ENCODE results near the genes CCK, NKTR, KLHL40 and CCDC13.

DNA sequence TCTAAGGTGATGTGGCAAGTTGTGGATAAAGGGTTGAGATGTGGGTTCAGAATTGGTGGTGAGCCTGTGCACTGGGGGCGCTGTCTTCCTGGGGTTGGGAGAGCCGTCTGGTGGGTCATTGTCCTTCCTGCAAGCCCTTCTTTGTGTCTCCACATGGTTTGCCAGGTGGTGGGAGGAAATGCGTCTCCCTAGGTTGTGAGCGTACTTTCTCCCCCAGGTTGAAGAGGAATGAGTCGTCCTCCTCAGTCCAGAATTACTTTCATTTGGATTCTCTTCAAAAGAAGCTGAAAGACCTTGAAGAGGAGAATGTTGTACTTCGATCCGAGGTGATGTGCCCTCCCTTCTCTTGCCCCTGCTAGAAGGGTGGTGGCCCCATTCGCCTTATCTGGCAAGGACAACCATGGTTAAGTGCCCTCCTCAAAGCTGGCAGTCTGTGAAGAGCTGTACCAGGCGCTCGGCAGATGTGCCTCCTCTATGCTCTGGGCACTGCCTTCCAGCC lies 77.1 kb downstream of the CCK start:
- RRBS = no CpG with 5 or more reads among the region's 10 CpGs
CAGE:
- cytosol, long polyA plus RNA = no peak
- long polyA plus RNA = no peak
- nucleus, long polyA plus RNA = no peak

DNA sequence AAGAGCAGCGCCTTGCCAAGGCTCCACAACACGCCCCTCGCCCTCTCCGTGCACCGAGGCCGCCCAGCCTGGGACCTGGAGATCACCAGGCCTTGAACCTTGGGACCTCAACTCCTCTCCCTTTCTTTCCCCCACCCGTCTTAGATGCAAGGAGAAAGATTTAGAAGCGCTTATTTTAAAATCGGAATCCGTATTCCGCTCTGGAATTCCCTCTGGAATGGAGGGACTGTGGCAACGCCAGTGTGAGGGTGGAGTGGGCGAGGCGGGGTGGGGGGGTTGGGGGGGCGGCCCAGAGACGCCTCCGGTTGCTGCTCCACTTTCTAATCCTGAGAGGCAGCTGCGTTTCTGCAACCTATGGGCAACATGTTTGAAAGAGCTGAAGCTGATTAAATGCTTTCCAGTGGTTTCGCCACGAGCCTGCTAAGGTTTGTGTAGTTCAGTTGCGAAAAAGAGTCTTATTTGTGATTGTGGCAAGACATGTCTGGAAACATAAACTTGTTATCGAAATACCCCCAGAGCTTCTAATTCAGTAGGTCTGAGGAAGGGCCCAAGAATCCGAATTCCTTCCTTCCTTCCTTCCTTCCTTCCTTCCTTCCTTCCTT lies at the start of gene CCK:
Gene CCK (minus strand): TSS at position 219 of the 602 bp plus-strand sequence.
- RRBS = no CpG with 5 or more reads among the region's 23 CpGs
CAGE:
- cytosol, long polyA plus RNA = no peak
- long polyA plus RNA = no peak
- nucleus, long polyA plus RNA = no peak

- RRBS = no CpG with 5 or more reads among the region's 2 CpGs
CAGE:
- cytosol, long polyA plus RNA = no peak
- long polyA plus RNA = no peak
- nucleus, long polyA plus RNA = no peak
Measured at GRCh38 chr3:42511232-42511633, 8.8 kb downstream of the VIPR1 start.

DNA sequence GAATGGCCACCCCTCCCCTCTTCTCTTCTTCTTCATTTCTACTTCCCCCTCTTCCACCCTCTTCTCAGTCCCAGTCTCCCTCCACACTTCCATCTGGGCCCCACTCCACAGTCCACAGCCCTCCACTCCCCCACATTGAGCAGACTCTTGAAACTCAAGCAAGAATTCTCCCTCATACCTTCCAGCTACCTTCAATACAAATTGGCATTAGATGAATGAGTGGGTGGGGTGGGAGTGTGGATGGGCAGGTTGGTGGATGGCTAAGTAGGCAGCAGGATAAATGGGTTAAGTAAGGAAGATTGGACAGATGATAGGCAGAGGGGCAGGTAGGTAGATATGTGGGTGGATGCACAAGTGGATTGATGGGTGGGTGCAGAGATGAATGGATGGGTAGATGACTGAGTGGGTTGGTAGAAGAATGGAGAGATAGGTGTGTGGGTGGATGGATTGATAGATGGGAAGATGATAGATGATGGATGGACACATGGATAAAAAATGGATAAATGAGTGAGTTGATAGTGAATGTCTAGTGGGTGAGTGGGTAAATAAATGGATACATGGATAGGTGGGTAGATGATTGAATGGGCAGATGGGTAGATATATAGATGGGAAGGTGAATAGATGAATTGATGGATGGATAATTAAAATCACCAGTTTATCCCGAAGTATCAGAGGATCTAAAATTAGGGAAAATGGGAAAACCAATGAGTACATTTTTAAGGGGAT lies 27.6 kb downstream of the VIPR1 start:
- RRBS = no CpG with 5 or more reads among the region's 1 CpG
CAGE:
- cytosol, long polyA plus RNA = no peak
- long polyA plus RNA = no peak
- nucleus, long polyA plus RNA = no peak

DNA sequence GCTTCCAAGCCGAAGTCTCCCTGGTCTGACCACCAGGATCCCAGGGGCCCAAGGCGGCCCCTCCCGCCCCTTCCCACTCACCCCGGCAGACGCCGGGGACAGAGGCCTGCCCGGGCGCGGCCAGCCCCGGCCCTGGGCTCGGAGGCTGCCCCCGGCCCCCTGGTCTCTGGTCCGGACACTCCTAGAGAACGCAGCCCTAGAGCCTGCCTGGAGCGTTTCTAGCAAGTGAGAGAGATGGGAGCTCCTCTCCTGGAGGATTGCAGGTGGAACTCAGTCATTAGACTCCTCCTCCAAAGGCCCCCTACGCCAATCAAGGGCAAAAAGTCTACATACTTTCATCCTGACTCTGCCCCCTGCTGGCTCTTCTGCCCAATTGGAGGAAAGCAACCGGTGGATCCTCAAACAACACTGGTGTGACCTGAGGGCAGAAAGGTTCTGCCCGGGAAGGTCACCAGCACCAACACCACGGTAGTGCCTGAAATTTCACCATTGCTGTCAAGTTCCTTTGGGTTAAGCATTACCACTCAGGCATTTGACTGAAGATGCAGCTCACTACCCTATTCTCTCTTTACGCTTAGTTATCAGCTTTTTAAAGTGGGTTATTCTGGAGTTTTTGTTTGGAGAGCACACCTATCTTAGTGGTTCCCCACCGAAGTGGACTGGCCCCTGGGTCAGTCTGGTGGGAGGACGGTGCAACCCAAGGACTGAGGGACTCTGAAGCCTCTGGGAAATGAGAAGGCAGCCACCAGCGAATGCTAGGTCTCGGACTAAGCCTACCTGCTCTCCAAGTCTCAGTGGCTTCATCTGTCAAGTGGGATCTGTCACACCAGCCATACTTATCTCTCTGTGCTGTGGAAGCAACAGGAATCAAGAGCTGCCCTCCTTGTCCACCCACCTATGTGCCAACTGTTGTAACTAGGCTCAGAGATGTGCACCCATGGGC lies 34.1 kb downstream of the VIPR1 start:
- RRBS = 17% methylated on average over 1 of the region's 24 CpGs
CAGE:
- cytosol, long polyA plus RNA = no peak
- long polyA plus RNA = no peak
- nucleus, long polyA plus RNA = no peak

DNA sequence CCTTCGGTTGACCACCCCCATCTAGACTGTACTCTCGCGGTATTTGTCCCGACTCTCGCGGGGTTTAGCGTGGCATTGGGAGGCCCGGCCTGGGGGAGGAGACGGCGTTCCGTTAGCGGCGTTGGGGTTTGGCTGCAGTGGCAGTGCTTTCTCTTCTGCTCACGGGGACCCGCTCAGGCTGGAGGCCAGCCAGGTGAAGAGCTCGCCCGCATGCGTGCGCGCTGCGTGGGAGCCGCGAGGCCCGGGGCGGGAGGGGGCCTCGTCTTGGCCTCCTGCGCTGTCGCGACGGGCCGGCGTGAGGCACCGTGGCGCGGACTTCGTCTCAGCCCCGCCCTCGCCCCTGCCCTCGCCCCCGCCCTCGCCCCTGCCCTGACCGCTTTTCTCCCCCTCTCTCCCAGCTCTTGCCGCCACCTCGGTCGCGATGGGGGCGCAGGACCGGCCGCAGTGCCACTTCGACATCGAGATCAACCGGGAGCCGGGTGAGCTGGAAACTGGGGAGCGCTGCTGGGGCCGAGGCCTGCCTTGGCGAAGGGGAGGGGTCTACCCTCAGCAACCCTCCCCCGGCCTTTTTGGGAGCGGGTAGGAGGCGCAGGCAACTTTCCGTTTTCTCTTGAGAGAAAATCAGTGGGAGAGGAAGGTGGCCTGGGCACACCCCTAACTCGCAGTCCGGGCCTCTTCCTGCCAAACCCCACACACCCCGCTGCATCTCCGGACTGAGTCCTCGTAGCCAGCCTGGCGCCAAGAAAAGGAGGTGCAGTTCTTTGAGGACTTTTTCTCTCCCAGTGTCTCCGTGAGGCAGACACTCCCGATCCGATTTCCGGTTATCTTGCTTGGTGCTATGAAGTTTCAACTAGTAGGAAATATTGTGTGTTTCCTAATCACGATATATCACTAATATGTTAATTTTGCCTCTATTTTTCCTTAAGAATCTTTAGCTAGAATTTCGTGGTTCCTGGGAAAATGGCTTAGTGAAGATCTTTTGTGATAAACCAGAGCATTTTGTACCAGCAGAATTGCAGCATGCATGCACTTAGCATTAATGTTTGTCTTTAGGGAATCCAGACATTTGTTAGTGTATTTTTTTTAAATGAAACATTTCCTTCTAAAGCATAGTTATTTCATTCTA lies at the start of gene NKTR:
Gene NKTR (plus strand): TSS at position 101 of the 1,126 bp plus-strand sequence.
- RRBS = 2% methylated on average over 18 of the region's 72 CpGs
CAGE:
- cytosol, long polyA plus RNA = start-site peak on the plus strand centred at position 96 of the sequence, 13 bp wide, 167 reads
- long polyA plus RNA = start-site peak on the plus strand centred at position 102 of the sequence, 33 bp wide, 268 and 311 reads in 2 replicates; start-site peak on the plus strand centred at position 356 of the sequence, 127 bp wide, 14 and 17 reads in 2 replicates
- nucleus, long polyA plus RNA = start-site peak on the plus strand centred at position 95 of the sequence, 47 bp wide, 1,967 reads

- RRBS = 1% methylated on average over 12 of the region's 39 CpGs
CAGE:
- cytosol, long polyA plus RNA = no peak
- long polyA plus RNA = no peak
- nucleus, long polyA plus RNA = start-site peak on the plus strand at chr3:42655023-42655083, 5 reads
Measured at GRCh38 chr3:42654708-42655576, 1.4 kb downstream of the ZBTB47 start.

DNA sequence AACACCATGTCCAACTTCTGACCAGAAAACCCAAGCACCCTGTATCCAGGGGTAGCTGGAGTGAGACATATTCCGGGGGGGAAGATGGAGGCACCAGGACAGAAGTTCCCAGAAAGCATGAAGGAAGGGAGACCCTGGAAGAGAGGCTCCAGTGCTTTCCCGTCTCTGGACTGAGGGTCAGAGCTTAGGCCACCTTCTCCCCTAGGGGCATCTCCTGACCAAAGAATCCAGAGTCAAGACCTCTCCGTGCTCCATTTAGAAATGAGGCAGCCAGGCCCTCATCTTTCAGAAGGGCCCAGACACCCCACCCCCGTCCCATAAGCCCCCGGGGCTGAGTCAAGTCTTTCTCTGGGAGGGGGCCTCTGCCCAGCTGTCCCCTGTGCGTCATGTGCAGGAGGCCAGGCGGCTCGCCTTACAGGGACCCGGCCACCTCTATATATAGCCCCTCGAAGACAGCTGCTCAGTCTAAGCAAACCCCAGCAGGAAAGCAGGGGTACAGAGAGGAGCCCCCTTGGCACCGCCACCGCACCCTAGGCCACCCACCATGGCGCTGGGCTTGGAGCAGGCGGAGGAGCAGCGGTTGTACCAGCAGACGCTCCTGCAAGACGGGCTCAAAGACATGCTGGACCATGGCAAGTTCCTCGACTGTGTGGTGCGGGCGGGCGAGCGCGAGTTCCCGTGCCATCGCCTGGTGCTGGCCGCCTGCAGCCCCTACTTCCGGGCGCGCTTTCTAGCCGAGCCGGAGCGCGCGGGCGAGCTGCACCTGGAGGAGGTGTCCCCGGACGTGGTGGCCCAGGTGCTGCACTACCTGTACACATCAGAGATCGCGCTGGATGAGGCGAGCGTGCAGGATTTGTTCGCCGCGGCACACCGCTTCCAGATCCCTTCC lies at the start of gene KLHL40:
Gene KLHL40 (plus strand): TSS at position 463 of the 889 bp plus-strand sequence.
- RRBS = 91% methylated on average over 10 of the region's 45 CpGs
CAGE:
- cytosol, long polyA plus RNA = no peak
- long polyA plus RNA = no peak
- nucleus, long polyA plus RNA = no peak

- RRBS = no CpG with 5 or more reads among the region's 10 CpGs
CAGE:
- cytosol, long polyA plus RNA = no peak
- long polyA plus RNA = no peak
- nucleus, long polyA plus RNA = no peak
Measured at GRCh38 chr3:42701399-42701829, 1.2 kb downstream of the HHATL start.

DNA sequence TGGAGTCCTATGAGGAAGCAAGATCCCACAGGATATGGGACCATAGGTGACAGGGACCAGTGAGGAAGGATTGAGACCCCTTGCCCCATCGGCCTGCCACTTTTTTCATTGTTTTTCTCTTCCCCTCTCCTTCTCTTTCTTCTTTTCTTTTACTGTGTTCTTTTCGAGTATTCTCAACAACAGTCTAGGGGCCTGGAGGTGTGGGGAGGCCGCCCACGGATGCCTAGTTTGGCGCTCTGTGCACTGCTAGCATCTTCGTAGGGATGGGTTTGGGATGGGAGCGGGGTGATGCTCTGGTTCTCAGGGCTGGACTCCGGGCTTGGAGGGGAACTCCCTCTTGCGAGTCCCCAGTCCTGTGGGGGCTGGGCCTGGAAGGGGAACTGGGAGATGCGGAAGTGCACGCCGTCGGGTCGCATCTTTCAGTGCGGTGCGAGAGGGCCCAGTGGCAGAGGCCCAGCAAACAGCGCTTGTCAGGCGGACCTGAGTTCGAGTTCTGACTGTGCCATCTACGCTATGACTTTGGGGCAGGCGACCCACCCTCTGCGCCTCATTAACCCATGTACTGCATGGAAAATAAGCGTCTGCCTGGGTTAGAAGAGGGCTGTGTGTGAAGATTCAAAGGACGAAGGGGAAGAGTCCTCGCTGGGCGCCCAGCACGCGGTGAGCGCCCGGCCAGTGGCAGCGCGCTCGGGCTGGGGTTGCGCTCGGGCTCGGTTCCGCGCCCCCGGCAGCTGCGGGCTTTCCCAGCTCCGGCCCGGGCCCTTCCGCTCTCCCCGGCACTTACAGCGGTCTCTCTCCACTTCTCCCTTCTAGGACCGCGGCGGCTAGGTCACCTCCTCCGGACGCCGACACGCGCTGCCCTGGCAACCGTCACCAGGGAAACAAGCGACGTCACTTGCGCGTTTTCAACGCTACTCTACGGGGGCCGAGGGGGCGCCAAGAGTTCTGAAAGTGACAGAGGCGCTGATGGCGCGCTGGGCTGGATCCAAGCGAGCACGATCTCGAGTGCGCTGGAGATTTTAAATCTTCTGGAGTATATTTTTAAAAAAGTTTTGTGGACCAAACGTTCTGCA lies at the start of gene CCDC13:
Gene CCDC13 (minus strand): TSS at position 862 of the 1,073 bp plus-strand sequence.
- RRBS = 1% methylated on average over 16 of the region's 70 CpGs
CAGE:
- cytosol, long polyA plus RNA = no peak
- long polyA plus RNA = no peak
- nucleus, long polyA plus RNA = no peak

DNA sequence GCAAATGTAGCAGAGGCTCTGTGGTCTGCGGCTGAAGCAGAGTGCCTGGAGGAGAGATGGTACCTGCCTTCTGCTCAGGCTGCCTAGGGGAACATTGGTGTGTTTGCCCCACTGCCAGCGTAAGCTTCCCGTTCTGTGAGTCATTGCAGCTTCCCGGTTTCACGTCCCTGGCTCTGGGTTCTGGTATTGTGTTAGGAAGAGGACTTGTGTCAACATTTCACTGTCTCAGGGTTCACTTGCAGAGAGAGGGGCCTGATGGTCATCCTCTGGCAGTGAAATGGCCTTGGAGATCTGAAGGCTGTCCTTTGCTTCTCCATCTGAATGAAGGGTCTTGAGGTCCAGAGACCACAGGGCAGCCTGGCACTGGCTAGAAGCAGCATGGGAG lies 1.9 kb downstream of the GASK1A start:
- RRBS = no CpG with 5 or more reads among the region's 5 CpGs
CAGE:
- cytosol, long polyA plus RNA = no peak
- long polyA plus RNA = no peak
- nucleus, long polyA plus RNA = no peak

GRCh38 chr3:43074654-43074863 lies 31.3 kb downstream of the POMGNT2 start:
- RRBS = no CpG with 5 or more reads among the region's 3 CpGs
CAGE:
- cytosol, long polyA plus RNA = no peak
- long polyA plus RNA = no peak
- nucleus, long polyA plus RNA = no peak

DNA sequence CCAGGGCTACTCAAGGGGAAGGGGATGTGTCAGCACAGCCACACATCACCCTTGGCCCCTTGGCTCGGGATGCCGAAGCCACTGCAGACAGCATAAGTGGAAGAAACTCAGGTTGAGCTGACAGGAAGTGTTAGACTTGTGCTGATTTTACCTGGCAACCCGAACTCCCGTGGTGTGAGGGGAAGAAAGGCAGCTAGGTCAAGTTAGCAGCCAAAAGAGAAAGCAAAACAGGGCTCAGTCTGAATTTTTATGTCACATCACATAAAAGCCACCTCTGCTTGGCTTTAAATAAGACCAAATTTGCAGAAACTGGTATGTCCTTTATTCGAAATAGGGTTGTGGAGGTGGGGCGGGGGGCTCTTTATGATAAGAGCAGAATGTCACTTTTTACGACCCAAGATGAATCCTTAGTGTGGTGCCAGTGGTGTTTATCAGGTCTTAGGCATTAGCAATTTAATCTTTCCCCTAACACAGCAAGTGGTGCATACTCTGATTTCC lies 57.0 kb upstream of the POMGNT2 start:
- RRBS = no CpG with 5 or more reads among the region's 7 CpGs
CAGE:
- cytosol, long polyA plus RNA = no peak
- long polyA plus RNA = no peak
- nucleus, long polyA plus RNA = no peak

DNA sequence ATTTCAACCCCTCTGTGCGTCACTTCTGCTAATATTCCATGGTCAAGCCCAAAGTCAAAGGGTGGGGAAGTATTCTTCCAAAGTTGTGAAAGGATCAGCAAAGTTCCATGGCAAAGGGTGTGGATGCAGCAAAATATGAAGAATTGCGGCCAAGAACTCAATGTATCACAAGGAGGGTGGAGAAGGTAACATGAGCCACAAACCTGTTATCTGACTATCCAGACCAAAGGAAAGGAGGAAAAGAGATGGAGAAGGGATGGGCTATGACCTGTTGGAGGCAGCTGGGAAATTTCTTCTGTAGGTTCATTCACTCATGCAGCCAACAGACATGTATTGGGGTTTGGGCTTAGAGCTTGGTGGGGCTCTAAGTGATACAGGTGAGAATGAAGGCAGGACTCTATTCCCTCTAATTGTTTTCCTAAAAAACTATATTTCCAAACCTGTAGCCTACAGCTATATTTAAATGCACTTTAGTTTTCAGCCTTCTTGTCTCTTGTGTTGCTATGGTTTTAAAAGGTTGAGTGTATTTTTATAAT lies 71.0 kb upstream of the SNRK start:
- RRBS = no CpG with 5 or more reads among the region's 2 CpGs
CAGE:
- cytosol, long polyA plus RNA = no peak
- long polyA plus RNA = no peak
- nucleus, long polyA plus RNA = no peak

DNA sequence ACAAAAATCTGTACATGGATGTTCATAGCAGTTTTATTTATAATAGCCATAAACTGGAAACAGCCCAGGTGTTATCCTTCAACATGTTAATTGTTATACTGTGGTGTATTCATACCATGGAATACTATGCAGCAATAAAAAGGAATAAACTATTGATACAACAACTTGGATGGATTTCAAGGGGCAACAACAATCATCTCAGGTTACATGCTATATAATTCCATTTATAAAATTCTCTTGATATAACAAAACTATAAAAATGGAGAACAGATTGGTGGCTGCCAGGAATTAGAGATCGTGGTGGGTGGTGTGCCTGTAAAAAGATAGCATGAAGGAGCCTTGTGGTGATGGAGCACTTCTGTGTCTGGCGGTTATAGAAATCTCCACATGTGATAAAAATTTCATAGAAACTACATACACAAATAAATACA lies 26.9 kb downstream of the SNRK start:
- RRBS = no CpG with 5 or more reads among the region's 2 CpGs
CAGE:
- cytosol, long polyA plus RNA = no peak
- long polyA plus RNA = no peak
- nucleus, long polyA plus RNA = no peak

DNA sequence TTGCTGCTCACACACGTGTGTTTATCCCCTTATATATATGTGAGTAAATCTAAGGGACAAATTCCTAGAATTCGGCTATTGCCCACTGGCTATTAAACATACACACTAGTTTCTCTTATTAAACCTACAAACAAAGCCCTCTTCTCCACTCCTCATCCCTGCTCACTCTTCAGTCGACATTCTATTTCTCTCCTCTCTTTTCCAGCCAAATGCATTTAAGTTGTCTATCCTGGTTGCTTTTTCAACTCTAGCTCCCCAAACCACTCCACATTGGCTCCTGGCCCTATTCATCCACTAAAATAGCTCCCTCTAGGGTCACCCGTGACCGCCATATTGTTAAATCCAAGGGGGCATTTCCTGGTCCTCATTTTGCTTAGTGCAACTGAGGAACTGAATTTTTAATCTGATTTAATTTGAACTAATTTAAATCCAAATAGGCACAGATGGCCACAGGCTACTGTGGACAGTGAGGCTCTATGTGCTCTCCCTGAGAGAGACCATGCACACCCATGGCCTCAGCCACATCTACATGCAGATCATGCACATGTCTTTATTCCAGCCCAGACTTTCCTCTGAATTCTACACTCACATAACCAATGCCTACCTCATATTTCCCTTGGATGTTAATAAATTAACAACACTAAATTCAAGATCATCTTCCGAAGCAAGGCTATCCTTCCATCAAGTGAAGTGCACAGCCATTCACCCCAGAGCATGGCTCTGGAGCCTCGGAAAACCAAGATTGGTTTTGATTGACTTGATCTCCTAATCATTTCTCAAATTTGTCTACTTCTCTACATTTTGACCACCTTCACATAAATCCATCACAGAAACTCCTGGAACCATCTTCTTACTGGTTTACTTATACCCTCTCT lies 106.5 kb downstream of the SNRK start:
- RRBS = no CpG with 5 or more reads among the region's 7 CpGs
CAGE:
- cytosol, long polyA plus RNA = no peak
- long polyA plus RNA = no peak
- nucleus, long polyA plus RNA = no peak

GRCh38 chr3:43405917-43406417 lies 119.6 kb downstream of the SNRK start:
- RRBS = no CpG with 5 or more reads among the region's 8 CpGs
CAGE:
- cytosol, long polyA plus RNA = no peak
- long polyA plus RNA = no peak
- nucleus, long polyA plus RNA = no peak

- RRBS = no CpG with 5 or more reads among the region's 1 CpG
CAGE:
- cytosol, long polyA plus RNA = no peak
- long polyA plus RNA = no peak
- nucleus, long polyA plus RNA = no peak
Measured at GRCh38 chr3:43426424-43426692, 140.0 kb downstream of the SNRK start.

DNA sequence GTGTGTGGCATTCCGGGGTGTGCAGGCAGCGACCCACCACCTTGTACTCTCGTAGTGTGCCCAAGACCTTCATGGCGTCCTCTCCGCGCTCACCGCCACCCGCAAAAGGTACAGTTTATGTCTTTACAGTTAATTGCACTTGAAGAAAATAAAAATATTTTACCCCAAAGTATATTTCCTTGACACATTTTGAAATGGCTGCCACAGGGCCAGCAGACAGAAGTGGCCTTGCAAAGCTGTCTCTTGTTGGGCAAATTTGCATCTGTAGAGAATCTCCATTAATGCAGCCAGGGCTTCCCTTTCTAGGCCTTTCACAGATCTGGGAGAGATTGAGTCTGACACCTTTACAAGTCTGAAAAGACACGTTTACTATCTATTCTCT lies 136.0 kb downstream of the ANO10 start:
- RRBS = no CpG with 5 or more reads among the region's 9 CpGs
CAGE:
- cytosol, long polyA plus RNA = no peak
- long polyA plus RNA = no peak
- nucleus, long polyA plus RNA = no peak

DNA sequence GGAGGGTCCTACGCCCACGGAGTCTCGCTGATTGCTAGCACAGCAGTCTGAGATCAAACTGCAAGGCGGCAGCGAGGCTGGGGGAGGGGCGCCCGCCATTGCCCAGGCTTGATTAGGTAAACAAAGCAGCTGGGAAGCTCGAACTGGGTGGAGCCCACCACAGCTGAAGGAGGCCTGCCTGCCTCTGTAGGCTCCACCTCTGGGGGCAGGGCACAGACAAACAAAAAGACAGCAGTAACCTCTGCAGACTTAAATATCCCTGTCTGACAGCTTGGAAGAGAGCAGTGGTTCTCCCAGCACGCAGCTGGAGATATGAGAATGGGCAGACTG lies 55.7 kb downstream of the ANO10 start:
- RRBS = no CpG with 5 or more reads among the region's 9 CpGs
CAGE:
- cytosol, long polyA plus RNA = no peak
- long polyA plus RNA = no peak
- nucleus, long polyA plus RNA = no peak